ENCODE measurements around the genes LITAF, TXNDC11 and TNFRSF17.

- PRO-cap, result no peak
- RRBS, 2 experiments, result no CpG with 5 or more reads among the region's 10 CpGs
Measured at GRCh38 chr16:11136553-11137152, 119.4 kb downstream of the SOCS1 start.

- PRO-cap, result no peak
- RRBS, 2 experiments, result 92 to 96% methylated on average over 4 to 6 of the region's 21 CpGs
Measured at GRCh38 chr16:11179940-11180902, 75.8 kb downstream of the SOCS1 start.

DNA sequence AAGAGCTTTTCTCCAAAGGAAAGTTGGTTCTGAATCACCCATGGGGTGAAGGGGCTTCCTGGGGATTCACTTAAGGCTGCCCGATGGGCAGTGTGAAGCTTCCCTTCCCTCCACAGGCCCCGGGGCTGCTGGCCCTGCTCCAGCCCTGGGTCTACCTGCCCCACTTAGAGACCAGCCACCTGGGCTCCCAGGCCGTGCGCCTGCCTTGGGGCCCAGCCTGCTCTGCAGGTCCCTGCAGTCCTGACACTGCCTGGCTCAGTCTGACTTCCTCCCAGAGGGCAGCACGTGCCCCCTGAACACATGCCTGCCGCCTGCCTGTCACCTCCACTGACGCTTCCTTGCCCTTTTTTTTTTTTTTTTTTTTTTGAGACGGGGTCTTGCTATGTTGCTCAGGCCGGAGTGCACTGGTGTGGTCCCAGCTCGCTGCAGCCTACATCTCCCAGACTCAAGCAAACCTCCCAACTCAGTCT is 72.6 kb downstream of the SOCS1 start:
- PRO-cap, result no peak
- RRBS, 2 experiments, result no CpG with 5 or more reads among the region's 10 CpGs

DNA sequence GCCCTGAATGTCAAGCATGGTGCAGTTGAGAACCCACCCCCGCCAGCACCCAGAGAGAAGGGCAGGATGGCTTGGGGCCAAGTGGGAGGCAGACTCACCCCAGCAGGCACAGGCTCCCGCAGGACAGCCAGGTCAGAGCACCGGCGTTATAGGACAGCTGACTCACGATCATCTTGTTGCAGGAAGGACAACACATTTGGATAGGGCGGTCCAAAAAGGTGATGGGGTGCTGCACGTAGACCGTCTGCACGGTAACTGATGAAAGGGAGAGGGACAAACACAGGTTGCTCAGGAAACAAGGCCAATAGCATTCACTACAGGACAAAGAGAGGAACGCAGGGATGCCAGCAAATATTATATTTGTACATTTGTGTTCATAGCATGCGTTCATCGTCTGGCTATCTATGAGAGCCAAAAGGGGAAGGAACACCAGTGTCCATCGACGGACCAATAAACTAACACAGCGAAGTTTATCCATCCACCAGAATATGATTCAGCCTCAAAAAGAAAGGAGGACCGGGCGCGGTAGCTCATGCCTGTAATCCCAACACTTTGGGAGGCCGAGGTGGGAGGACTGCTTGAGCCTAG is 26.5 kb upstream of the ENSG00000188897 start:
- PRO-cap, result no peak
- RRBS, 2 experiments, result no CpG with 5 or more reads among the region's 19 CpGs

- PRO-cap, result bidirectional peak, plus-strand start at chr16:11587066, minus-strand start at chr16:11586919; bidirectional peak, plus-strand start at chr16:11587392, minus-strand start at chr16:11587406
- RRBS, 2 experiments, result 1 to 2% methylated on average over 41 to 48 of the region's 94 CpGs
Measured at GRCh38 chr16:11586706-11587778, at the start of gene LITAF. Gene LITAF, minus strand, starts transcription at chr16:11586919.

DNA sequence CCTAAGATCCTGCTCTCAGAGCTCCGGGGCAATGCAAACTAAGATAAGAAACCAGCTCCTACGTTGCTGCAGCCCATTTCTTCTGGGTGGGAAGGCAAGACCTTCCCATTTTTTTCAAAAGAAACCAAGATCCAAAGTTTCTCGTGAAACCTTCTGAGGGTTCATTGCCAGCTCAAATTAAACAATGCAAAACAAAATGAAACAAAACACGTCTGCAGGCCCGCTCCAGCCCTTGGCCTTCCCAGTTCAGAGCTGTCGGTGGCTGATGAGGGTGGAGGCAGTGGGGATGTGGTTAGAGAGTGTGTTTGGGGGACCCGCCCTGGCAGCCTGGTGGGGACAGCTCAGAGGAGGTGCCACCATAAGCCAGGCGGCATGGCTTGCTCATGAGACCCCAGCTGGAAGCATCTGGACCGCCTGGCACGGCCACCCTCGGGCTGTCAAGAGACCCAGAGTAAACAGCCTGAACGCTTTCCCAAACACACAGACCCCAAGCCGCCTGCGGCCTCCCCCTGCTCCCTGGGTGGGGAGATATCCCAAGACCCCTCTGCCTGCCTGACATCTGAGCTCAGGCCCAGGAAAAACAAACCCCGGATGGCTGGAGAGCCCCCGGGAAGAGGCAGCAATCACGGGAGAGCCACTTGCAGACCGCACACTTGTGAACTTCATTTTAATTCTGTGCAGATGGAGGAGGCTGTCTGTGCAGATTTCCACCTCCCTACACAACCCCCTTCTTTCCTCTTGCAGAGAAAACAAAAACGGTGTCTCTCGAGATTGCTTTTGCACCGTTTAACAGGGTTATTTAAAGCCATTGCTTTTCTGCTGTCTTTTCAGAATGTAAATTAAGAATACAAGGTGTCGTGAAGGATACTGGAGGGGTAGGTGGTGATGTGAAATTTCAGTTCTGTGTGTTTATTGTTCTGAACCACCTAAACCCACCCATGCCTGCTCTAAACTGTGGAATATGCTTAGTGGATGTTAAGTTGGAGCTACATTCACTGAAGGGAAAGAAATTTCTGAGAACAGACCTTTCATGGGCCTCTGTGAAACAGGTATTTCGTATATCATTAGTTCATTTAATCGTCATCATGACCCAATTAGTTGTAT is 35.5 kb upstream of the LITAF start:
- PRO-cap, result no peak
- RRBS, 2 experiments, result no CpG with 5 or more reads among the region's 24 CpGs

GRCh38 chr16:11664612-11665669 is 3.3 kb upstream of the SNN start:
- PRO-cap, result no peak
- RRBS, 2 experiments, result no CpG with 5 or more reads among the region's 17 CpGs

GRCh38 chr16:11677464-11678430 is 9.5 kb downstream of the SNN start:
- PRO-cap, result no peak
- RRBS, 2 experiments, result no CpG with 5 or more reads among the region's 17 CpGs

GRCh38 chr16:11679294-11680036 is 11.2 kb downstream of the SNN start:
- PRO-cap, result no peak
- RRBS, 2 experiments, result no CpG with 5 or more reads among the region's 20 CpGs

GRCh38 chr16:11741917-11742923 is at the start of gene TXNDC11:
Gene TXNDC11, minus strand, starts transcription at chr16:11742857.
- PRO-cap, result bidirectional peak, plus-strand start at chr16:11741969, minus-strand start at chr16:11741723; bidirectional peak, plus-strand start at chr16:11742280, minus-strand start at chr16:11742238; bidirectional peak, plus-strand start at chr16:11742611, minus-strand start at chr16:11742641; bidirectional peak, plus-strand start at chr16:11743145, minus-strand start at chr16:11742725
- RRBS, 2 experiments, result 1% methylated on average over 57 to 63 of the region's 106 CpGs

GRCh38 chr16:11743470-11744090 is 923 bp upstream of the TXNDC11 start:
- PRO-cap, result unidirectional peak, minus-strand start at chr16:11743725; unidirectional peak, minus-strand start at chr16:11743756
- RRBS, 2 experiments, result no CpG with 5 or more reads among the region's 13 CpGs

DNA sequence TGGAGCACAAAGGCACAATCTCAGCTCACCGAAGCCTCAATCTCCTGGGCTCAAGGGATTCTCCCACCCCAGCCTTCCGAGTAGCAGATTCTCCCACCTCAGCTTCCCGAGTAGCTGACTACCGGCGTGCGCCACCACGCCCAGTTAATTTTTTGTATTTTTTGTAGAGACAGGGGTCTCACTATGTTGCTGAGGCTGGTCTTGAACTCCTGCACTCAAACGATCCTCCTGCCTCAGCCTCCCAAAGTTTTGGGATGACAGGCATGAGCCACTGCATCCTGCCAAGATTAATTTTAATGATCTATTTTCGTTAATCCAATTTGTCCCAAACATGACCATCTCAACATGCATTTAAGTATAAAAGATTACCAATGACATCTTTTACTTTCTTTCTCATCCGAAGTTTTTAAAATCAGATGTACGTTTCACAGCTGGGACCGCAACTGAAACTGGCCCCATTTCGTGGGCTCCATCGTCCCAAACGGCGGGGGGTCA is 1.2 kb downstream of the ZC3H7A start:
- PRO-cap, result no peak
- RRBS, 2 experiments, result no CpG with 5 or more reads among the region's 16 CpGs

DNA sequence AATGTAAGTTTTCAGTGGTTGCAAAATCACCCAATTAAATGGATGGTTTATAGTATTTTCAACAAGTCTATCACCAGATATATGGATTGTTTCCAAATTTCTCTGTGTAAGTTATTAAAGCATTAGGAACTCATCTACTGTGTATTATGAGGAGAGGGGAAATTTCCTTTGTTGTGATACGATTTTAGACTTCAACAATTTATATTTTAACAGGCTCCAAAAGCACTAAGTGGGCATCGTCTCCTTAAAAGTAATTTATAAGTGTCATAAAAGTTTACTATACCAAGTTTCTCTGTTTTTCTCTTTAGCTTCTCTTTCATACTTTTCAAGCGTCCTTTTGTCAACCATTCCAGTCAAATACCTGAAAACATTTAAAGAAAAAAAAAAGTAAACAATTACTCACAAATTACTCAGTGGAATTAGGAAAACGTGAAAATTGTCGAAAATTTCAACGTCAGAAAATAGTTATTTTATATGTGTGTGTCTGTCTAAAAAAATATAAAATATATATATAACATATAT is 24.9 kb downstream of the GSPT1 start:
- PRO-cap, result no peak
- RRBS, 2 experiments, result no CpG with 5 or more reads among the region's 6 CpGs

DNA sequence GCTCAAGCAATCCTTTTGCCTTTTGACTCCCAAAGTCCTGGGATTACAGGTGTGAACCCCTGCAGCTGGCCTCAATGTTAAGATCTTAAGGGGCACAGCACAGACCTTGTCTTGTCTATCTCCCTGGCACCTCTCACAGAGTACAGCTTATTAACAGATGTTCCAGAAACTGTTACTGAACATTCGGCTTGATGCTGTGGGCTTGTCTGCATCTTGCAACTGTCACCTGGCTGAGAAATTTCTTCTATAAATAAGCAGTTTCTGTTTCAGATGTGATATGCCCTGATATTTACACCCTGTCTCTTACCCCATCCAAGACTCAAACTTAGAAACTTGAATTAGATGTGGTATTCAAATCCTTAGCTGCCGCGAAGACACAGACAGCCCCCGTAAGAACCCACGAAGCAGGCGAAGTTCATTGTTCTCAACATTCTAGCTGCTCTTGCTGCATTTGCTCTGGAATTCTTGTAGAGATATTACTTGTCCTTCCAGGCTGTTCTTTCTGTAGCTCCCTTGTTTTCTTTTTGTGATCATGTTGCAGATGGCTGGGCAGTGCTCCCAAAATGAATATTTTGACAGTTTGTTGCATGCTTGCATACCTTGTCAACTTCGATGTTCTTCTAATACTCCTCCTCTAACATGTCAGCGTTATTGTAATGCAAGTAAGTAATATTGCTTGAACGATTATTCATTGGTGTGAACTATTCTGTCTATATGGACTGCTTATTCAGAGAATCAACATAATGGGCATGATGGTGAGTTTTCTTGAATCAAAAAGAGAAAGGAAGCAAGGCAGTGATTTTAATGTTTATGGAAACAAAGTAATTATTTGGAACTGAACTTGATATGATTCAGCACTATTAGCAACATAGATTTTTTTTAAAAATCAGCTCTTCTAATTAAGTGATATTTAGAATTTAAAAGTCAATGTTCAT is at the start of gene TNFRSF17:
TSS of gene TNFRSF17 (plus strand) at position 418 of the 935 bp plus-strand sequence.
- PRO-cap, result no peak
- RRBS, 2 experiments, result no CpG with 5 or more reads among the region's 9 CpGs

DNA sequence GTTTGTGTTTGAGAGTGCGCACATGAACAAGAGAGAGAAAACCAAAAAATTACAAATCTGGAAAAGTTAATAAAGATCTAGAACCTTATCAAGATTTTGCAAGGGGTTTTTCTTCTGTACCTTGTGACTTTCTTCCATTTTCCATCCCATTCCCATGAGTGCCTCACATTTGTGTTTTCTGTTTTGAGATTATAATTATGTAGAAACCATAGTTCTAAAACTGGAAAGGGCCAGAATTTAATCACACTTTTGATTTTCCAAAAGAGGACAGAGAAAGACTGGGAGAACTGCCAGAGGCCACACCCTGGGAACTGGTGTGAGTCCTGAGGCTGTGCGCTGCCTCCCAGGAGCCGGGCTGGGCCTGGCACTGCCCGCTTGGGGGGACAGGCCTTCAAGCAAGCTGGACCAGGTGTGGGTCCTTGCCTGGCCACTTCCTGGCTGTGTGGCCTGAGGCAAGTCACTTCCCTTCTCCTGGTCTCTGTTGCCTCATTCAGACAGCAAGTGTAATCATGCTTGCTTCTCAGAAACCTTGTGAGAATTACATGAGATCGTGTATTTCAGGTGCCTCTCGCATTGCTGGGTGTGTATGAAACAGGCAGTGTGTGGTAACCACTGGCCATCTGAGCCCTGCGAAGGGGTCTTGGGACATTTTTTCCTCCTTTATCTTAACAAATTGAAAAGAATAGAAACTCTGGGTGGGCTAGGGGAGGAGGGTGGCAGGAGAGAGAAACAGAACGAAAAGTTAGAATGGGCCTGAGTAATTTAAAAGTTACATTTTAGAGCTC is 143.0 kb downstream of the SNX29 start:
- PRO-cap, result no peak
- RRBS, 2 experiments, result no CpG with 5 or more reads among the region's 8 CpGs

GRCh38 chr16:12120127-12121015 is 143.8 kb downstream of the SNX29 start:
- PRO-cap, result no peak
- RRBS, 2 experiments, result no CpG with 5 or more reads among the region's 19 CpGs

DNA sequence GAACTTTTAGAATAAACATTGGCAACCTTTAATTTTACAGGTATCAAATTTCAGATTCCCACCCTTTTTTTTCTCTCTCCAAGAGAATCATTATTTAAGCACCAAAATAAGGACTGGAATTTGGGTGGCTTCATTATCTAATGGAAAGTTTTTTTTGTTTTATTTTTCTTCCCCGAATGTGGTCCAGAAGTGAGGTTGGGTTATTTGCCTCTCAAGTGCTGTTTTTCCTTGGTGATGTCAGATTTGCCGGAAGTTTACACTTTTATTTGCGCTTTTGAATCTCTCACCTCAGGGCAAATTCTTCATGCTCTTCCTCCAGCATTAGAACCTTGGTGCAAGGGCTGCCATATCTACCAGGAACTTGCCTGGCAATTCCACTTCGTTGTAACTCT is 225.6 kb downstream of the SNX29 start:
- PRO-cap, result no peak
- RRBS, 2 experiments, result no CpG with 5 or more reads among the region's 4 CpGs

- PRO-cap, result no peak
- RRBS, 2 experiments, result no CpG with 5 or more reads among the region's 3 CpGs
Measured at GRCh38 chr16:12255972-12256426, 279.5 kb downstream of the SNX29 start.

DNA sequence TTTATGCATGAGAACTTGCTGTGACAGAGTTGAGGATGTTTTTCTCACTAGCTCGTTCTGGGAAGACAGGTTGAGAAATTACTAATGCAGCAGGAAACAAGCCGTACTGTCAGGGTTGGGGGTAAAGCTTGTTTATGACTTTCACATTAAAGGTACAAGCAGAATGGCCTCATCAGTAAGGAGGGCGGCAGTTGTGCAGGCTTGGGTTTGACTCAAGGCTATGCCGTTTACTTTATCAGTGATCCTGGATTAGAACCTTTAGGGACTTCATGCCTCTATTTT is 267.5 kb downstream of the CPPED1 start:
- PRO-cap, result no peak
- RRBS, 2 experiments, result no CpG with 5 or more reads among the region's 4 CpGs

- PRO-cap, result no peak
- RRBS, 2 experiments, result no CpG with 5 or more reads among the region's 4 CpGs
Measured at GRCh38 chr16:12899663-12900110, 1.7 kb upstream of the SHISA9 start.

Measured in HEK293 (cell line).